IMR-90 (cell line): Measurements from ENCODE around the genes UBA5 and SLCO2A1.

DNA sequence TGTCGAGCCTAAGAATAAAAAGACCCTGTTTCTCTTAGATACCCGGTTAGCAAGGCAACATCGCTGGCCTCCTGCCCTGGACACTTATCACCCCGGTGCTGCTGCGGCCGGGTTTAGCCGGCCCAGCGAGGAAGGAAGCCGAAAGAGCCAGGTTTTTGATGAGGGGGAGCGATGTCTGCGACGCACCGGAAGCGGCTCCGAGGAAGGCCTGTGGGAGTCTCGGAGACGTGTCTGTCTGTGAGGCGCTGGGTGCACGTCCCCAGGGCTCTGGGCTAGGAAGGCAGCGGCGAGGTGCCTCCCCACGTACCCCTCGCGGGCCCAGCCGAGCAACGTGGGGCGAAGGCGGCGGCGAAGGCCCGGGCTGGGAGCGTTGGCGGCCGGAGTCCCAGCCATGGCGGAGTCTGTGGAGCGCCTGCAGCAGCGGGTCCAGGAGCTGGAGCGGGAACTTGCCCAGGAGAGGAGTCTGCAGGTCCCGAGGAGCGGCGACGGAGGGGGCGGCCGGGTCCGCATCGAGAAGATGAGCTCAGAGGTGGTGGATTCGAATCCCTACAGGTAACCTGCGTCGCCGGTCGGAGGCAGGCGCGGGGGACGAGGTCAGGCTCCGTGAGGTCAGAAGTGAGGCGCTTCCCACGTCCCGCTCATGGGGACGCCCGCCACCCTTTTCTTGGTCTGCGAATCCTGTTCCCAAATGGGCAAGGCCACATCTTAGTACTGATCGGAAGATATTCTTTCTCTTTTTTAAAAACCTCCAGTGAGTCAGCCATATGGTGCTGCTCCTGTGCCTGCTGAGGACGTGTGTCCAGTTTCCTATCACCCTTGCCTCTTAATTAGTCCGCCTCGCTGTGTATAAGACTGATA is at the start of gene UBA5:
TSS of gene UBA5 (plus strand) at position 183 of the 858 bp plus-strand sequence.
- RRBS: 2% methylated on average over 17 of the region's 65 CpGs
CAGE:
- cytosol, long polyA plus RNA: start-site peak on the plus strand centred at position 213 of the sequence, 97 bp wide, 1,436 and 1,903 reads in 2 replicates
- long polyA plus RNA: start-site peak on the plus strand centred at position 215 of the sequence, 95 bp wide, 1,365 and 2,303 reads in 2 replicates
- nucleus, long polyA plus RNA: start-site peak on the minus strand centred at position 159 of the sequence, 81 bp wide, 240 and 580 reads in 2 replicates; start-site peak on the plus strand centred at position 214 of the sequence, 69 bp wide, 561 and 790 reads in 2 replicates; start-site peak on the minus strand centred at position 340 of the sequence, 160 bp wide, 98 and 173 reads in 2 replicates

GRCh38 chr3:133441658-133442264 is 41.9 kb downstream of the BFSP2 start:
- RRBS: no CpG with 5 or more reads among the region's 3 CpGs
CAGE:
- cytosol, long polyA plus RNA: no peak
- long polyA plus RNA: no peak
- nucleus, long polyA plus RNA: no peak

DNA sequence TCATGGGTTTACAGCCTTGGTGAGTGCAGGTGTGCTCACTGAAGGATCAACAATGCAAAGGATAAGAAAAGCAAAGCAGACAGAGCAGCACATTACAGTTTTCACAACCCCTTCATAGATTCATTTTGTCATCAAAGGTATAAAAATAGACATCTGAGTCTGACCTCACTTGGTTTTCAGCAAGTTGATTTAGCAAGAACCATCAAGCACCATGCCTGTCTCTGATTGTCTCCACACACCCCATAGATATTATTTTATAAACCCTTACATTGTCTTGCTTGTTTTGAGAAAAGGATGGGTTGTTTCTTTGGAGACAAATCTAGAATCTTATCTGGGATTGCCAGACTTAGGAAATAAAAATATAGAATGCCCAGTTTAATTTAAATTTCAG is 77.7 kb downstream of the BFSP2 start:
CAGE:
- cytosol, long polyA plus RNA: no peak
- long polyA plus RNA: no peak
- nucleus, long polyA plus RNA: no peak

GRCh38 chr3:133583851-133584194 is 10.3 kb downstream of the CDV3 start:
- RRBS: no CpG with 5 or more reads among the region's 5 CpGs
CAGE:
- cytosol, long polyA plus RNA: no peak
- long polyA plus RNA: no peak
- nucleus, long polyA plus RNA: no peak

- RRBS: no CpG with 5 or more reads among the region's 7 CpGs
CAGE:
- cytosol, long polyA plus RNA: no peak
- long polyA plus RNA: no peak
- nucleus, long polyA plus RNA: no peak
Measured at GRCh38 chr3:133819528-133820435, 14.2 kb downstream of the SRPRB start.

DNA sequence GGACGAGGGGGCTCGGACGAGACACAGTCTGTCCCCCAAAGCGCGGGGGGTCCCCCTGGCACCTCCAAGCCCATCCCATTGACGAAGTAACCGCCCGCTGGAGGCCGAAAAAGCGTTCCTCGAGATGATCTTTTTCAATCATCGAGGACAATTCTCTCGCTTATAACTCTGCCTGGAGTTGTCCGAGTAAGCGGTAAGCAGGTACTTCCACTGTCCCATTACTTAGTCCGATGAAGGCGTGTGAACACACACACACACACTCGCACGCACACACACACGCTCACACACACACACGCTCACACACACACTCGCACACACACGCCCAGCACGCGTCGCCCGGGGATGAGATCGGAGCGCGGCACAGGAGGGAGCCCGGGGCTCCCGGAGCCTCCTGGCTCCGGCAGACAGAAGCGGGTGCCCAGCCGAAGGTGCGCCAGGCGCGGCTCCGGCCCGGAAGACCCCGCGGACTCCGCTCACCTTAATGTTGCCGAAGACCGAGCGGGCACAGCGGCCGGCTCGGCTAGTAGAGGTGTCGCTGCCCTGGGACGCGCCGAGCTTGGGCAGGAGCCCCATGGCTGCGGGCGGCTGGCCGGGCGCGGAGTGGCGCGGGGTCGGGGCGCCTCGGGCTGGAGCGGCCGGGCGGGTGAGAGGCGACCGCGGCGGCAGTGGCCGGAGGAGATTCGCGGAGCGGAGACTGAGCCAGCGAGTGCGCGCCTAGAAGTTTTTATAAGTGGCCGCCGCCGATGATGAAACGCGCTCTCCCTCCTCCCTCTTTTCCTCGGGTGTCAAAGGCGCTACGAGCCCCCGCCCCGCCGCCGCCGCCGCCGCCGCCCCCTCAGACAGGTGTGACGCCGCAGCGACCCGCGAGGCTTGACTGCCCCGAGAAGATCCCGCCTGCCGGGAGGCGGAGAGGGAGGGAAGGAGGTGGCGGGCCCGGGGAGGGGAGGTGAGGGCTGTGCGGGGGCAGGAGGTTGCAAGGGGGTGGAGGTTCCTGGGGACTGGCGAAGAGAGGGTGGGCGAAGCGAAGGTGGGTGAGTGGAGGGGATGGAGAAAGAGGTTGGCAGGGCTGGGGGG is at the start of gene SLCO2A1:
TSS of gene SLCO2A1 (minus strand) at position 696 of the 1,074 bp plus-strand sequence.
- RRBS: 2% methylated on average over 34 of the region's 108 CpGs
CAGE:
- cytosol, long polyA plus RNA: no peak
- long polyA plus RNA: no peak
- nucleus, long polyA plus RNA: no peak

- RRBS: no CpG with 5 or more reads among the region's 1 CpG
CAGE:
- cytosol, long polyA plus RNA: no peak
- long polyA plus RNA: no peak
- nucleus, long polyA plus RNA: no peak
Measured at GRCh38 chr3:134242705-134242965, 8.0 kb downstream of the RYK start.

- RRBS: no CpG with 5 or more reads among the region's 25 CpGs
CAGE:
- cytosol, long polyA plus RNA: no peak
- long polyA plus RNA: no peak
- nucleus, long polyA plus RNA: no peak
Measured at GRCh38 chr3:134361439-134361871, 12.8 kb downstream of the AMOTL2 start.

DNA sequence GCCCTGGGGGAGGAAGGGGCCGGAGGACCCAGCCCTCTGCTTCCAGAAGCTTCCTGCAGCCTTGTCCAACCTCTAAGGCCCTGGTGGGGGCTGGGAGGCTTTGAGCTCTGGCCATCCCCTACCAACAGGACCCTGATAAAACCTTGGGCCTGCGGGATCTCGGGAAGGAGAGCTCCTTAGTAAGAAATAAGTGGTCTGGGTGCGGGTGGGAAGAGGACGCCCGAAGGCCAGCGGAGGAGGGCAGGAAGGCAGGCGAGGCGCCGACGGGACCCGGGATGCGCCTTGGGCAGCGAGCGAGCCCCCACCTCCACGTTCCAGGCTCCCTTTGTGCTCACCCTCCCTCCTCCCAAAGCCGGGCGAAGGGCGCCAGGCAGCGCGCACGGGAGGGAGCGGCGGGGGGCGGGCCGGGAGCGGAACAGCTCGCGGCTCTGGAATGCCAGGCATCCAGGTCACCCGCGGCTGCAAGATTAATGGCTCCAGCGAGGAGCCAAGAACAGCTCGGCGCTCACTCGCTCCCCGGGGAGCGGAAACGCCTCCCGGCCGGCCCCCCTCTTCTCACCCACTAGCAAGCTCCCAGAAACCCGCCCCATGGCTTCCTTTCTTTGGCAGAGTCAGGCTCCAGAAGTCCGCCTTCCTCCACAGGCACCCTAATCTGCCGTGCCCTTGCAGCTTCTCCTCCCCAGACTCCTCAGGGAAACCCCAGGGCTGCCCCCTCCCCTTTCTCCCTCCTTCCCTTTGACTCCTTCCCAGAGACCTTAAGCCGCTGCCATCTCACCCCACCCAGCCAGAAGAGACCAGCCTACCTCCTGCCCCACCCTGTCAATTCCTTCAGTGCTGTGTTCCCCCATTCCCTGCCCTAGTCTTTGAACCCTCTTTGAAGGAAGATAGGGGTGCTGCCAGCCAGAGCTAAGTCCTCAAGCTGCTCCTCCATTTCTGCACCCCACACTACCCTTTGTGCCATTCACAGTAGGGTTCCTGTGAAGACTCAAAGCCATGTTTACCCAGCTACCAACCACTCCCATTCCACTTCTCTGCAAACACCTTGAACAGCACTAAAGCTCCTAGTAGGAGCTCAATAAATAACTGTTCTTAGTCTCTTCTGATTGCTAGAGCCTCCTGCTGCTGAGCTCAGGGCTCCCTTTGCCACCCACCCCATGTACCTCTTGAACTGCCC is 10.0 kb downstream of the AMOTL2 start:
- RRBS: 2% methylated on average over 21 of the region's 44 CpGs
CAGE:
- cytosol, long polyA plus RNA: no peak
- long polyA plus RNA: no peak
- nucleus, long polyA plus RNA: no peak

GRCh38 chr3:134370178-134371408 is 3.7 kb downstream of the AMOTL2 start:
- RRBS: 88% methylated on average over 14 of the region's 32 CpGs
CAGE:
- cytosol, long polyA plus RNA: start-site peak on the plus strand at chr3:134370725-134370768, 14 and 14 reads in 2 replicates
- long polyA plus RNA: no peak
- nucleus, long polyA plus RNA: start-site peak on the plus strand at chr3:134370884-134371007, 7 and 6 reads in 2 replicates; start-site peak on the minus strand at chr3:134370958-134371318, 68 and 362 reads in 2 replicates

DNA sequence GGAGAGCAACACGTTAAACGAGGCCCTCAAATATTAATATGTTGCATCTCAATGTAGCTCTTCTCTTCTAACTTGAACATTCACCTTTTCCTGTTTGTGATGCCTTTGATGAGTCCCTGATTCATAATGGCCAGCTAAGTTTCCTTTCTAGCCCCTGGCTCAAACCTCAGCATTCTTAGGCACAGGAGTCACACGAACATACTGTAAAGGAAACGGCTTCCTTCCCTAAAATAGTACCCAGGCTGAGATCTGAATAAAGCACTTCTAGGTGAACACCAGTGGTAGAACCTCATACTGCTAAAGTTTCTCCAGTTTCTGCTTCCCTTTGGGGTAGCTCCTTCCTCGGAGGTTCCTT is 2.6 kb downstream of the ANAPC13 start:
- RRBS: no CpG with 5 or more reads among the region's 5 CpGs
CAGE:
- cytosol, long polyA plus RNA: no peak
- long polyA plus RNA: no peak
- nucleus, long polyA plus RNA: no peak

DNA sequence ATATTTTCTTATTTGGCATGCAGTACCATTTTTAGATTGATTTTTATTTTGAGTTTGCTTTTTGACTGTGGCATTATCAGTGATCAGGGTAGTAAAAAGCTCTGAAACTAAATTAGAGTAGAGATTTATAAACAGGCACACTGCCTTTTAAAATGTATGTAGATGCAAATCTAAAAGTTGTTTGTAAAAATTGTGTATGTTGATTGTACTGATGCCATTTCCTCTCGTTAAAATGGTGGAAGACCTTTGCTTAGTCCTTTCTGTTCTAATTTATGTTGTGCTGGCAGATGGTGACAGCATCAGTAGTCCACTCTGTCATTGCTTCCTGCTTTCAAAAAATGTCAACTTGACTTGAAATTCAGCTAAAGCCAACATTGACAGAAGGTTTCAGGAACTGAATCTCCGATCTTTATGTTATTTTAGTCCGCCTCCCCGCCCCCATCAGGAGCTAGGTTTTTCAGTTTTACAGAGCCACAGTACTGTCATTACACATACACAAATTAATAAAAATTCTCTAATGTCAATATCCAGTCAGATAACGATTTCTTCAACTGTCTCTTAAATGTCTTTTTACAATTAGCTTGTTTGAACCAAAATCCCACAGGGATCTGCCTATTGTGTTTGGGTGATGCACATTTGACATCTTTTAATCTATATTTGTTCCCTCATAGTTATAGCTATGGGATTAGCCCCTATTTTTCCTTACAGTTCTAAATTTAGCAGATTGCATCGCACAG is 1.5 kb downstream of the CEP63 start:
- RRBS: no CpG with 5 or more reads among the region's 6 CpGs
CAGE:
- cytosol, long polyA plus RNA: no peak
- long polyA plus RNA: no peak
- nucleus, long polyA plus RNA: no peak

- RRBS: no CpG with 5 or more reads among the region's 7 CpGs
CAGE:
- cytosol, long polyA plus RNA: no peak
- long polyA plus RNA: no peak
- nucleus, long polyA plus RNA: no peak
Measured at GRCh38 chr3:134874723-134875279, 79.7 kb downstream of the EPHB1 start.

- RRBS: no CpG with 5 or more reads among the region's 6 CpGs
CAGE:
- cytosol, long polyA plus RNA: no peak
- long polyA plus RNA: no peak
- nucleus, long polyA plus RNA: no peak
Measured at GRCh38 chr3:135148246-135148955, 353.3 kb downstream of the EPHB1 start.

- RRBS: no CpG with 5 or more reads among the region's 4 CpGs
CAGE:
- cytosol, long polyA plus RNA: no peak
- long polyA plus RNA: no peak
- nucleus, long polyA plus RNA: no peak
Measured at GRCh38 chr3:135967851-135968254, 2.3 kb downstream of the PPP2R3A start.

GRCh38 chr3:136045247-136045846 is 79.8 kb downstream of the PPP2R3A start:
- RRBS: no CpG with 5 or more reads among the region's 3 CpGs
CAGE:
- cytosol, long polyA plus RNA: no peak
- long polyA plus RNA: no peak
- nucleus, long polyA plus RNA: no peak

GRCh38 chr3:136142546-136142933 is 53.6 kb downstream of the MSL2 start:
- RRBS: no CpG with 5 or more reads among the region's 2 CpGs
CAGE:
- cytosol, long polyA plus RNA: no peak
- long polyA plus RNA: no peak
- nucleus, long polyA plus RNA: no peak

- RRBS: no CpG with 5 or more reads among the region's 8 CpGs
CAGE:
- cytosol, long polyA plus RNA: no peak
- long polyA plus RNA: no peak
- nucleus, long polyA plus RNA: no peak
Measured at GRCh38 chr3:136172490-136173128, 23.5 kb downstream of the MSL2 start.

DNA sequence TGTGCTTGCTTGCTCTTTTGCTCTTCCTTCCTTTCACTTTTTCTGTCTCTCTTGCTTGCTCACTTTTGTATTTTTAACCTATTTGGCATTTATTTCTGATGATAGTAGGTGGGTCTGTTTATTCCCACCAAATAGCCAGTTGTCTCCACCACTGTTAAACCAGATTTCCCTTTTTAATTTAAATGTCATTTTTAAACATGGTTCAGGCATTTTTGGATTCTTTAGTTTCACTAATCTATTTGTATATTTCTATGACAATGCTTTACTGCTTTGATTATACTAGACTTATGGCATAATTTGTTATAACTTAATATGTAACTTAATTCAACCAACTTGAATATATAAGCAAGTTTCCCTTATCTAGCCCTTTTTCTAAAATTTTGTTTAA is 184.7 kb downstream of the PCCB start:
CAGE:
- cytosol, long polyA plus RNA: no peak
- long polyA plus RNA: no peak
- nucleus, long polyA plus RNA: no peak

- RRBS: no CpG with 5 or more reads among the region's 4 CpGs
CAGE:
- cytosol, long polyA plus RNA: no peak
- long polyA plus RNA: no peak
- nucleus, long polyA plus RNA: no peak
Measured at GRCh38 chr3:136642711-136643281, 109.4 kb downstream of the STAG1 start.